Vagina (tissue), 1 donor: ENCODE results near the genes SULT2A1 and SPHK2.

DNA sequence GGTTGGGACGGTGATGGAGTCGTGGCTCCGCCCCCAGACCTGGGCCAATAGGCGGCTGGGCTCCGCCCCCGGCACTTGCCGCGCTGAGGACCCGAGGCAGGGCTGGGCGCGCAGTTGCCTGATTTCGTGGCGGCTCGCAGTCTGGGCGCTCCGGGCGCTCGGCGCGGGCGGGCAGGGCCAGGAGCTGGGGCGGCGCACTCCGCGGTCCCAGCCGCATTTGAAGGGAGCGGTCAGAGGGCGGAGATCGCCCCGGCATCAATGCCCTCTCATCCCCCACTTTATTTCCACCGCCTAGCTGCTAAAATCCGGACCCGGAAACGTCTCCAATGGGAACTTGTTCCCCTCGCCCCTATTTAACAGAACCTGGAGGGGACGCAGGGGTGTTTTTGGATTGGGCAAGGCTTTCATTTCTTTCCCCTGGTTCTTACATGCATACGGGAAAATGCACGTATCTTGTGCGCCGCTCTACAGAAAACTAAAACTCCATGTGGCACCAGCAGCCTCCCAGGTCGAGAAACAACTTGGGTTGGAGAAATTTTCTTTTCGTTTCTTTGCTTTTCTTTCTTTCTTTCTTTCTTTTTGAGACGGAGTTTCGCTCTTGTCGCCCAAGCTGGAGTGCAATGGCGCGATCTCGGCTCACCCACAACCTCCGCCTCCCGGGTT, 8.3 kb upstream of the BICRA start:
- PRO-cap, result bidirectional peak, plus-strand start at position 139 of the sequence, minus-strand start outside the sequence
- RAMPAGE, long total RNA, result no peak

DNA sequence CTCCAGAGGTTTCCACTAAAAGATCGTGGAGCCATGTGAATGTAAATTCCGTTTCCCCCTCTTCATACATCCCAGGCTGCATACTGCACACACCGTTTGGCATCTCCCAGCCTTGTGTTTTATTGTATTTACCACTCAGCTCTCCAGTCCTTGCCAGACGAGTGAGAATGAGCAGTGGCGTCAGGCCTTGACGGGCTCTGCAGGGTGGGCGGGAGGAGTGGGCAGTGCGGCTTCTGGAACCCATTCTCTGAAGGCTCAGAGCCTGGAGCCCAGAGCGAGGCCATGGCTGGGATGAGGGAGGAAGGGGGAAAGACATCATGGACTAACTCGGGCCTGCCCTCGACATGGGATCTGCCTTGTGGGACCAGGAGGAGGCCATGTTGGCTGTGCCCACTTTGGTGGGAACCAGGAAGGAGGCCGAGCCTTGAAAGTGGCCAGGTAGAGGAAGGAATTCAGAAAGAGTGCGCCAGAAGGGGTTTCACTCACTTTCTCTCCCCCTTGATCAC, 25.1 kb downstream of the BICRA start:
- PRO-cap, result bidirectional peak, plus-strand start at position 258 of the sequence, minus-strand start at position 114 of the sequence
- RAMPAGE, long total RNA, result no peak

DNA sequence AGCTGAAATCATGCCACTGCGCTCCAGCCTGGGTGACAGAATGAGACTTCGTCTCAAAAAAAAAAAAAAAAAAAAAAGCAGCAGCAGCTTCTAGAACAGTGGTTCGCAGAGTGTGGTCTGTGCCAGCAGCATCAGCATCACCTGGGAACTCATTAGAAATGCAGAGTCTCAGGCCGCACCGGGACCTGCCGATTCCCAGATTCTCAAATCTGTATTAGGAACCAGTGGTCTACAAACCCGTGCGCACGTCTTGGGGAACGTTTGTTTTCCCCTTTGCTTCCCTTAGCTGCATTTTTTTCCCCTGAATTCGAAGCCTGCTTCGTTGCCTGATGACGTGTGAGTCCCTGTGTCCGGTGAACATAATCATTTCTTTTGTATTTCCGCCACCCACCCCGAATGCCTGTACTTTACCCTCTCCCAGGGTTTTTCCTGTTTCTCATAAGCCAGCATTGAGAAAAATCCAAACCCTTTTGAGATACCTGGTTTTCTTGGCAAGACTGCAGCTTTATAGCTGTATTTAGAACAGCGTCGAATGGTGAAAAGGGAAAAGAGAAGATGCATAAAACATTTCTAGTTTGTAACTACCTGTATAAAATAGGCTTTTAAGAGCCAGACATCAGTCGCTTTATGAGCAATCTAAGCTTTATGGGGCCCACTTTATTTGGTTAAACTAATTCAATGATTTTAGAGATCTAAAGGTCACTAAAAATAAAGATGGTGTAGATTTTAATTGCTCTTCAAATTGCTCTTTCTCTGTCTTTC, 49.8 kb downstream of the BICRA start:
- PRO-cap, result no peak
- RAMPAGE, long total RNA, result start-site peak on the plus strand centred at position 259 of the sequence, 253 bp wide, 7 reads

DNA sequence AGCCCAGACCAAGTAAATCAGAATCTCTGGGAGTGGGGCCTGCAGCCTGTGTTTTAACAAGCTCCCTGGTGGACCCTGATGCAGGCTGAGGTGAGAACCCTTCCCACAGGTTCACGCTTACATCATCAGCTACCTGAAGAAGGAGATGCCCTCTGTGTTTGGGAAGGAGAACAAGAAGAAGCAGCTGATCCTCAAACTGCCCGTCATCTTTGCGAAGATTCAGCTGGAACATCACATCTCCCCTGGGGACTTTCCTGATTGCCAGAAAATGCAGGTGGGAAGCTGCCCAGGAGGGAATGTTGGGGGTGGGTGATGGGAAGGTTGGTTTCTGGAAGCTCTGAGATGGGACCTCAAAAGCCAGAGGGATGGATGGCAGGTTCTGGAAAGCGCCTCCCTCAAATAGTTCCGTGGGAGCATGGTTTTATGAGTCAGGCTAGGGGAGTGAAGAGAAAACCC, 9.1 kb upstream of the NOP53 start:
- PRO-cap, result no peak
- RAMPAGE, long total RNA, result no peak

GRCh38 chr19:47741437-47742258, 3.7 kb upstream of the NOP53 start:
- PRO-cap, result no peak
- RAMPAGE, long total RNA, result no peak

- PRO-cap, result no peak
- RAMPAGE, long total RNA, result no peak
Observed at GRCh38 chr19:47781941-47782467, 3.5 kb downstream of the SELENOW start.

DNA sequence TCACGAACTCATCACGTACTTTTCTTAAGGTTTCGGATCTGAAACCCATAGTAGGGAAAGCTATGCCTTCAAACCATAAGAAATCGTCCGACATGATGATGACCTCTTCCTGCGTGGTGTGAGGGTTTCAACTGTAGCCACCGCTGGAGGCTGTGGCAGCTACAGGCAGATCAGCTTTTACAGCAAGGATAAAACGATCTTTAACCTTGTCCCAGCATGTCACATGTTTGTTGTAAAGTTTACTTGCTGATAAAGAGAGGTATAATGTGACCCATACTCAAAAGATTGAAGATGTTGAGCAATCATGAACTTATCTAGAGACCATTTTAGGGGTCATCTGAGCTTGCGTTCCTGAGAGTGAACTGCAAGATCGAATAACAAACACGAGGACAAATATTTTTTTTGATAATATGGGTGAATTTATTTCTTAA, at the start of gene SULT2A1:
SULT2A1 (minus strand) TSS at position 152 of the 431 bp plus-strand sequence.
- PRO-cap, result no peak
- RAMPAGE, long total RNA, result no peak

- PRO-cap, result no peak
- RAMPAGE, long total RNA, result no peak
Observed at GRCh38 chr19:47891670-47892348, 5.7 kb upstream of the SULT2A1 start.

- PRO-cap, result no peak
- RAMPAGE, long total RNA, result no peak
Observed at GRCh38 chr19:48123874-48124189, 13.2 kb upstream of the PLA2G4C start.

DNA sequence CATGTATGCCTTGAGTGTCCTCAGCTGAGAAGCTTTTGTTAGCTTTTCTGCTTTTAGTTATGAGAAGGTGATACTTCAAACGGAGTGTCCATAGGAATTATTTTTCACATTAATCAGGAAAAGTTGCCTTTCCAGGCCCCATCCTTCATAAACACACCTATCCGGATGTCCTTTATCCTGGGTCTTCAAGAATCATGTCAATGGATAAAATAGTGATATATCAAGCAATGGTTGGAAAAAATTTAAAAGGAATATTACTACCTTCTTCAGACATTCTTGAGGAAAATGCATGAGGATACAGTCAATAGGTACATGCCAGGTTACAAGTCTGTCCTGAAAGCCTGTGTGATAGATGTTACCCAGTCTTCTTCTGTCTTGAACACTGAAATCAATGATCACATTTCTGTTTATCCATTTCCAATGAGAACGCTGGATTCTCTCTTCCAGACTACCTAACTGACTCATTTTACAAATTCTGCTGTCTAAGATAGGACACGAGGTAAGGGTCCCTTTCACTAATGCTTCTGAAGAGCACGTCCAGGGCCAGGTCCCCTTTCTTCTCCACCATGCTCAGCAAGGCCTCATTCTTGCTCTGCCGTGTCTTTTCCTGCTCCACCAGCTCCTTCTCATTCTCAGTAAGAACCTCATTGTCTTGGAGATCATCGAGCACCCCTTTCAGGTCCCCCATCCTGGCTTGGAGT, 40.9 kb downstream of the ZSWIM9 start:
- PRO-cap, result no peak
- RAMPAGE, long total RNA, result no peak

GRCh38 chr19:48330048-48330761, 4.9 kb downstream of the EMP3 start:
- PRO-cap, result unidirectional peak, plus-strand start at chr19:48330290; unidirectional peak, plus-strand start at chr19:48330336
- RAMPAGE, long total RNA, result no peak

DNA sequence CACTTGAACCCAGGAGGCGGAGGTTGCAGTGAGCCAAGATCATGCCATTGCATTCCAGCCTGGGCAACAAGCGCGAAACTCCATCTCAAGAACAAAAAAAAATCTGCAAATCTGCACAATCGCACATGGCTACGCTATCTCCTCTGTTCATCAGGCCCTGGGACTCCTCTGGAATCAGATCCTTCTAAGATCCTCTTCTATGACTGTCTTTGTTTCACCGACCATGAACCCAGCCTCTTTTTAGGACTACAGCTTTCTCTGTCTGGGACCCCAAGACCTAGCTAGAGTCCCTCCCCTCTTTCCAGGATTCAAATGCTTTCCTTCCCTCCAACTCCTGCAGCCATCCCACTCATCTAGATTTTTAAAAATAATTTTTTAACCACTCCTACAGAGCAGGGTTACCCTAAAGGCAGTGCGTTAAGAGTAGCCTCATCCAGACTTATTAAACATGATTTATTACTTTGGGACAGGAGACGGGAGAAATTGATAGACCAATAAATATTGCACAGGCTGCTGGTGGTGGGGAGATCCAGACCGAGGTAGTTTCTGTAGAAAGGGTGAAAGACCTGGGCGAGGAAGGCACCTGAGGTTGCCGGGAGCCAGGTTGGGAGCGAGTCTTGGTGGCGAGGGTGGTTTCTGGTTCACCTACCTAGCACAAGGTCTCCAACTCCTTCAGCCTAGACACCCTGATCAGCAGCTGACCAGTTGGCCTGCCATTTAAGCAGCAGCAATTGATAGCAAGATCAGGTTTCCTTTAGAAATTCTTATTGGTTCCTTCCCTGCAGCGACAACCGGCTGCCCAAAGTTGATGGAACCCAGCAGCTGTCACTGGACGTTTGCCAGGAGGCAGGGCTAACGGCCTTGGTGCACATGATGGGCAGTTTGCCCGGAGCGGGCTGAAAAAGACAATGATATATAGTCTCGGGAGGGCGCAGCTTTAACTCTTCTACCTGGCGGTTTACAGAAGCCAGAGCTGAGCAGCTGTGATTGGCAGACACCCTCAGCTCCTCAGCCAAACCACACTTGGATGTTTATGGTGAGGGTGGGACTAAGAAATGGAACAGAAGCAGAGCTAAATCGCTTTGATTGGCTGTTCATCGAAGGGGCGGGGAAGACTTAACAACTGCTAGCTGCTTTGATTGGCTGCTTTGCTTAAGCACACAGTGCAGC, 7.0 kb downstream of the EMP3 start:
- PRO-cap, result bidirectional peak, plus-strand start outside the sequence, minus-strand start at position 1,025 of the sequence
- RAMPAGE, long total RNA, result no peak

DNA sequence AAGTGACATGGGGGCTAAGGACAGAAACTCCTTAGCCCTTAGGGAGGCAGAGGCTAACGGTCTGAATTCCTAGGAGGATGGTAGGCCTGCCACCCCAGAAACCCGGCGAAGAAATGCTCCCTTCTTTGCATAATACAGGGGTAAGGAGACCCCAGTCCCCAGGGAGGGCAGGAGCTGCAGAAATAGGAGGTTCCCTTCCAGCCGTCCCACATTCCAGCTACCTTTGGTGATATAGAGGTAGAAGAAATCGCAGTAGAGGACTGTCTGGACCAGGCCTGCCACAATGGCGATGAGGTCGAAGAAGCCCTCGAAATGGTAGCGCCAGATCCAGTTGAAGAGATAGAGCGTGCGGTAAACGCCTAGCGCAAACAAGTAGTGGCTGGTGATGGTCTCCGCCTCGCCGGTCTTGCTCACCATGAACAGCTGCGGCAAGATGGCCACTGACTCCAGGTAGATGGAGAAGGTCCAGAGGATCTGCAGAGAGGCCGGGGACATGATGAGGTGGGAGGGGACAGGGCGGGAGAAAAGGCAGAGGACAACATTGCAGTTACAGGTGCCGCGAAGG, 7.3 kb downstream of the KDELR1 start:
- PRO-cap, result no peak
- RAMPAGE, long total RNA, result start-site peak on the minus strand centred at position 283 of the sequence, 6 bp wide, 50 reads

- PRO-cap, result no peak
- RAMPAGE, long total RNA, result start-site peak on the minus strand at chr19:48501775-48501882, 33 reads
Observed at GRCh38 chr19:48501406-48502013, 10.1 kb downstream of the LMTK3 start.

- PRO-cap, result no peak
- RAMPAGE, long total RNA, result no peak
Observed at GRCh38 chr19:48510401-48511178, 1.0 kb downstream of the LMTK3 start.

GRCh38 chr19:48617556-48618398, 1.2 kb downstream of the RPL18 start:
- PRO-cap, result no peak
- RAMPAGE, long total RNA, result no peak

DNA sequence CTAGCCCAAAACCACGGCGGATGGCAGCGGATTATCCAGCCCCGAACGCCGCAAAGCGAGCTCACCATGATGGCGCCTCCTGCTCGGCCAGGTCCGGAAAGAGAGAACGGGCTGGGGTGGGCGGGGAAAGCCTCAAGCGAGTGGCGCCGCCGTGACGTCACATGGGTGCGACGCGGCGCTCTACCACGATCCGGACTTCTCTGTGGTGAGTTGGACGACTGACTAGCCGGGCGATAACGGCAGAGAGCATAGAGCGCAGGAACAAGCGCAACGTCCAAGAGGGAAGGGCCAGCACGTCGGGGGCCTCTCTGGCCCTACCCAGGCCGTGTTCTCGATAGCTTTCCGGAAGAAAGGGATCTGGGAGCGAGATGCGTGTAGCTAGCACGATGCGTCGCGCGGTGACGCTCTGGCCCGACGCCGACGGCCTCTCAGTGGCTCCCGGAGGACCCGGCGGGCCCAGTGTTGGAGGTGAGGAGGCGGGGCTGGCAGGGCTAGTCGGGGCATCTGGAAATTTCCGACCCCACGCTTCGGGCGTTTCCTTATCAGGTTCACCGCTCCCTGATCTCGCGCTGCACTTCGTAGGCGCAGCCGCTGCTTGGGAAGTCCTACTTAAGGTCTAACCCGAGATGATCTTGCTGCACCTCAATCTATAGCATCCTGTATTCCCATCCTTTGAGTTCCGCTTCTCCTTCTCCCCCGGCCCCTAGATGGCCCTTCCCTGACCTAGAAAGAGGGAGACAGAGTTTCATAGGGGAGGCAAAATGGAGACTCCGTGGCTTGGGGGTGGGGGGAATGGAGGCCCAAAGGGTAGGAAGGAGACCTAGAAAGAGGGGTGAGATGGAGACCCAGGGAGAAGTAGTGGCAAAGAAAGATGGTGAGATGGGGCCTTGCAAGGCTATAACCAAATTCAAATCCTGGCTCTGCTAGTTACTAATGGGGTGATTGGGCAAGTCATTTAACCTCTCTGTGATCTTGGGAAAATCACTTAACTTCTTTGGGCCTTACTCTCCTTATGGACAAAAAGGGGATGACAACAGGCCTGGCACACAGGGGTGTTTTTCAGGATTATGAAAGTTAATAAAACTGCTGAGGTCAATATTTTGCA, at the start of gene SPHK2:
SPHK2 (plus strand) TSS at position 431 of the 1,105 bp plus-strand sequence.
- PRO-cap, result bidirectional peak, plus-strand start at position 431 of the sequence, minus-strand start at position 101 of the sequence
- RAMPAGE, long total RNA, result start-site peak on the minus strand centred at position 99 of the sequence, 6 bp wide, 1,200 reads; start-site peak on the plus strand centred at position 466 of the sequence, 227 bp wide, 75 reads

GRCh38 chr19:48624546-48625303, 5.4 kb downstream of the SPHK2 start:
- PRO-cap, result no peak
- RAMPAGE, long total RNA, result no peak

- PRO-cap, result no peak
- RAMPAGE, long total RNA, result no peak
Observed at GRCh38 chr19:48649701-48649911, 3.6 kb upstream of the CA11 start.

GRCh38 chr19:48715648-48716237, 3.8 kb downstream of the MAMSTR start:
- PRO-cap, result unidirectional peak, plus-strand start at chr19:48716050; unidirectional peak, plus-strand start at chr19:48716081
- RAMPAGE, long total RNA, result no peak